Daoy (cell line): ENCODE data around the genes THY1 and TECTA.

DNA sequence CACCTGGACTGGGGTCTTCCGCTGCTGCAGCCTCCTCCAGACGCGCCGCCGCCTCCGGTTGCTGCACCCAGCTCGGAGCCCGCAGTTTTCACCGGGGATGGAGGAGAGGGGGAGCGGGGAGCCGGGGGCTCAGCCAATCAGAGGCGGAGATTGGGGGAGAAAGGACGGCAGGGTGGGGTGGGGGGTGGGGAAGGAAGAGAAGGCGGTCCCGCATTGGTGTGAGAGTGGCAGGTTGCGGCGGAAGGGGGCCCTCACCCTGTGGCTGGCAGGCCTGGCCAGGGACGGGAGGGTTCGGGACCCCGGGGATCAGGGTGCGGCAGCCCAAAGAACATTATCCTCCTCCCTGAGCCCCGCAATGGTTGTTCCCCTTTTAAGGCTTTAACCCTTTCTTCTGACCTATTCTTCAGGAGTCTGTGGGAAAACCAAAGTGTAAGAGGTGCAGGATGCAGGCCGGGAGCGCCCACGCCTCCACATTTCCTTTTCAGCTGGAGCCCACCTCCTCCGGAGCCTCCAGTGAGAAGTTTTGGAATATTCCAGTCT, at the start of gene THY1:
Gene THY1, minus strand, starts transcription at position 63 of the 540 bp plus-strand sequence.
- RAMPAGE, long total RNA: start-site peak on the minus strand centred at position 76 of the sequence, 35 bp wide, 2,146 and 505 reads in 2 replicates

DNA sequence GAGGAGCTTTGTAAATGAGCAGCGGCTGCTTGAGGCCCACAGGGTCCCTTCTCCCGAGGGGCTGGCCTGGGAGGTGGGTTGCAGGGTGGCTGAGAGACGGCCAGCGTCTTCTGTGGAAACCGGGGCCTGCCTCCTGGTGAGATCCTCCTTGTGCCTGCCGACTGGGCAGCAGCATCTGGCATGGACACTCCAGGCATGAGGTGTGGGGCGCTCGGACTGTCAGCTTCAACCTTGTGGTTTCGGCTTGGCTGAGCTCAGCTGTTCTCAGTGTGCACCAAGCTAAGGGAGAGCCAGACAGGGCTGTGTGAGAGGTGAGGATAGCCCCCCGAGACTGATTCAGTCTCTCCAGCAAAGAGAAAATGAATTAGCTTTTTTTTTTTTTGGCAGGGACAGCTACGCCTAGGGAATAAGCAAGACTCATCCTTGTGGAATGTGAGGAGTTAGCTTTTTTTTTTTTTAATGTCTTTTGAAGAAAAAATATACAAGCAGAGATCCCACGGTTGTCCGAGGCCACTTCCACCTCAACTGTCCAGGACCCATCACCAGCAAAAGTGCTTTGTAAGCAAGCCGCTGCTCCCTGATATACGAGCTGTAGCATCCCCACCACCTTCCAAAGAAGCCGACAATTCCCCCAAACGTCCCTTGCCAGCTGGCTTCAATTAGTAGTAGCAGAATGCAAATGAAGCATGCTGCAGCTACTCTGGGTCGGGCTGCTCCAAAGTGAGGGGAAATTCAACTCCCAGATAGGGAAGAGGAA, 9.6 kb upstream of the THY1 start:
- RAMPAGE, long total RNA: no peak

DNA sequence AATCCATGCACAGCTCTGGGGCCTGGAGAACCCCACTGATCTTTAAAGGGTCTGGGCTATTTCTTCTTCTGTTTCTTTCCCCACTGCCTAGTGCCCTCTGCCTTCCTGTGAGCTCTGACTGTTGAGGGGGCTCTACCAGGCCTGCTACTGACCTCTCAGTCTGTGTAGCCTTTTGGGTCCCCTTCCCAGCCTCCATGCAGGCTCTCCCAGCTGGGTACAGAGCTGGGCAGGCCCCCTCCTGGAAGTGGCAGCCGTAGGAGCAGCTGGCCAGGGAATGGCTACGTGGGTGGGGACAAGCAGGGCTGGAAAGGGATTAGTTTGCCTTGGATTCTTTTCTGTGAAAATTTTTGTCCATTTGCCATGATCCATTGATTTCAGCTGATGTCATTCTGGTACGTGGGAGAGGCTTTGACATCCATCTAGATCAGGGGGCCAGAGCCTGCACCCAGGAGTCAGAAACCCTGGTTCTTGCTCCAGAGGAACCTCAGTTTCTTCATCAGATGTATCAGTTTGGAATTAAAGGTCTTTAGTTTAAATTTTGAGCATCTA, 23.9 kb upstream of the NECTIN1 start:
- RAMPAGE, long total RNA: no peak

GRCh38 chr11:119845826-119846069, 116.7 kb upstream of the NECTIN1 start:
- RAMPAGE, long total RNA: no peak

DNA sequence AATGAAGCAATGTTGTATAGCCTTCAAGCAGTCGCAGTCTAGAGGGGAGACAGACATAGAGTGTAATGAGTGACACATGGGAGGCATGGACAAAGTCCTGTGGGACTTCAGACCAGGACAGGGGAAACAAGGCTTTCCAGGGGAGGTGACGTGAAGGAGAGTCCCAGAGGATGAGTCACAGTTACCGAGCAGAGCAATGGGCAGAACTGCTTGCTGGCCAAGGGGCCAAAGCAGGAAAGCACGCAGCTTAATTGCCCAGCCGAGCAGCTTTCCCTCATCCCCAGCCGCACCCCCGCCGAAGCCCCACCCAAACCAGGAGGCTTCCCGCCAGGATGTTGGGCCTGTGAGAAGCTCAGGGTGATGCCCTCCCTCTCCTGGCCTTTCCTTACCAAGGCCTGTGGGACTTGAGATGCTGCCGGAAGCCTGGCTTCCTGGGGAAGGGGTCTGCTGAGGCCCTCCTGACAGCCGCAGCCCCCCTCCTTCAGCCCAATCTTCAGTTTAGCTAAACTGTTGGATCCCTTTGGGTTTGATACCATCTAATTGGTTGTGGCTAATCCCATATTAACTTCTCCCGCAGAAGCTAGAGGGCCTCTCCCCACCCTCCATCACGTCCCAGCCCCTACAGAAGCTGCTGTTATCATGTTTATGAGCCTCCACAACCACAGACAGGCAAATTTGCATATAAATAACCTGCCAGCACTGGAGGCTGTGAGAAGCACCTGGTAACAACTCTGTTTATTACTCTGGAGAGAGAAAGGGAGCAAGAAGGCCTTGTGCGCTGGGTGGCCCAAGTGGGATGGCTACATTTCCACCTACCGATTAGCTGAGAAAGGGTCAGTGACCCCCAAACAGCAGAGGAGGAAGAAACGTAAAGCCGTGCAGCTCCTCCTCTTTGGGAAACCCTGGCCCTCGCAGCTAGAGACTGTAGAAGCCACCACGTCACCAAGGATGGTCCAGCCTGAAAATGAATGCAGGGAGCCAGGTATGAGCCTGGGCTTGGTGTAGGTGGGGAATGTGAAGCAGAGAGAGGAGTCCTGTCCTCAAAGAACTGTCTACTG, 80.0 kb downstream of the TRIM29 start:
- RAMPAGE, long total RNA: no peak

DNA sequence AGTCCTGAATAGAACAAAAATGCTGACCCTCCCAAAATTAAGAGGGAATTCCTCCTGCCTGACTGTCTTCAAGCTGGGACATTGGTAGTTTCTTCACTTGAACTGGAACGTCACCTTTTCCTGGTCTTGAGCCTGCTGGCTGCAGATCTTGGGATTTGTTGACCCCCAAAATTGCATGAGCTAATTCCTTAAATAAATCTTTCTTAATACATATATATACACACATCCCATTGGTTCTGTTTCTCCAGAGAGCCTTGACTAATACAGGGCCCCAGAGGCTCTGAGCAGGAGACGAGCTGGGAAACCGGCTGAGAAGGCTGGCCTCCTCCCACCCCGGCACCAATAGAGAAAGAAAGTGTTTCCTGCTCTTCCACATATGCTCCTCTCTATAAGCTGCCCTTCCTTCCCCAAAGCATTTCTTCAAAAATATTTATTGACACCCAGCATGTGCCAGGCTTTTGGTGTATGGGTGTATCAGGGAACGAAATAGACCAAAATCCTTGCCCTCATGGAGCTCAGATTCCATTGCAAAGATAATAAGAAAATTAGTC, 46.1 kb downstream of the TRIM29 start:
- RAMPAGE, long total RNA: no peak

GRCh38 chr11:120111379-120111716, 26.6 kb downstream of the TRIM29 start:
- RAMPAGE, long total RNA: no peak

DNA sequence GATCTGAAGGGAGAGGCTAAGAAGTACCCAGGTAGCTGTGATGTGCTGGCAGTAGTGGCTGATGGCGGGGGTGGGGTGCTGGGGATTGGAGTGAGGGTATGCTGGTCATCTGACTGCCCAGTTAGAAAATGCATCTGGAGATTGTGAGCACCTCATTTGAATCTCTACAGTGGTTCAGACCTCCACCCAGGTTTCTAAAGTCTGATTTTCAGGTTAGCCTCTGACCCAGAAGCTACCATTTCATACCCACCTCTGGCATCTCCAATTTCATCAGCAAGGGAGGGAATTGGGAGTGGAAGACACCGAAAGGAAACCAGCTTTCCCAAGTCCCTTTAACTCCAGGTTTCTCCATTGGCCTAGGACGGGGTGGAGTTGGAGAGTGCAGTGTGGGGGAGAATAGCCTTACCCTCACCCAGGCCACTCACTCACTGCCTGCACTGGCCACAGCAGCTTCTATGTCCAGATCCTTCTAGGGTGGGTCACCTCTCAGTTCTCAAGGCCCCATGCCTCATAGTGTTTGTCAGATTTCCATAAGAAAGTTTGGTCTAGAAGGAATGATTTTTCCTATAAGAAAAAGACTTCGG, 2.5 kb downstream of the OAF start:
- RAMPAGE, long total RNA: no peak

DNA sequence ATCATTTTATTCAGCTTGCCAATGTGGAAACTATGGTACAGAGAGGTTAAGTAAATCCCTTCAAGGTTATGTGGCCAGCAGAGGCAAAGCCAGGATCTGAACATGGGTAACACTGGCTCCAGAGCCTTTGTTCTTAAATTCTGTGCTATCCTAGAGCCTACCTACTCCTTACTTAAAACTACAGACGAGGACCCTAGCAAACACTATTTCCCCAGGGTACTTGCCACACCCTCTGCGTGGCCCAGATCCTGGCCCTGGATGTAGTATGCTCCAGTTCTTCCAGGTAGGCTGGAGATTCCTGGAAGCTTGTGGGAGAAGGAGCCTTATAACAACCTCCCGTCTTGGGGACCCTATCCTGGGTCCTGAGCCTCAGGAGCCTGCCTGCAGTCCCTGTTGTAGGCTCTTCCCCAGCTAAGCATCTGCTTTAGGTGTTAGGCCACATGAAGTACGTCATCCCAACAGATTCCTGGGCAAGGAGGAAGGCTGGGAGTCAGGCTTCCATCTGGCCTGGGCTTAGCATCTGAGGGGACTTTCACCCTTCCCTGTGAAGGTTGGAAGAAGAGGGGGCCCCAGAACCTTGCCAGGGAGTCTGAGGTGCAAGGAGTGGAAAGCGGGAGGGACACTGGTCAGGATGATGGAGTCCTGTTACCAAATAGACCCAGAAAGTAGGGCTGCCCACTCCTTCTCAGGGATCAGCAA, 10.9 kb downstream of the OAF start:
- RAMPAGE, long total RNA: no peak

GRCh38 chr11:120230433-120230753, 9.5 kb upstream of the POU2F3 start:
- RAMPAGE, long total RNA: no peak

GRCh38 chr11:120245480-120245960, 5.6 kb downstream of the POU2F3 start:
- RAMPAGE, long total RNA: no peak

GRCh38 chr11:120364958-120365285, 28.7 kb downstream of the ARHGEF12 start:
- RAMPAGE, long total RNA: no peak

GRCh38 chr11:120391358-120391702, 55.1 kb downstream of the ARHGEF12 start:
- RAMPAGE, long total RNA: no peak

DNA sequence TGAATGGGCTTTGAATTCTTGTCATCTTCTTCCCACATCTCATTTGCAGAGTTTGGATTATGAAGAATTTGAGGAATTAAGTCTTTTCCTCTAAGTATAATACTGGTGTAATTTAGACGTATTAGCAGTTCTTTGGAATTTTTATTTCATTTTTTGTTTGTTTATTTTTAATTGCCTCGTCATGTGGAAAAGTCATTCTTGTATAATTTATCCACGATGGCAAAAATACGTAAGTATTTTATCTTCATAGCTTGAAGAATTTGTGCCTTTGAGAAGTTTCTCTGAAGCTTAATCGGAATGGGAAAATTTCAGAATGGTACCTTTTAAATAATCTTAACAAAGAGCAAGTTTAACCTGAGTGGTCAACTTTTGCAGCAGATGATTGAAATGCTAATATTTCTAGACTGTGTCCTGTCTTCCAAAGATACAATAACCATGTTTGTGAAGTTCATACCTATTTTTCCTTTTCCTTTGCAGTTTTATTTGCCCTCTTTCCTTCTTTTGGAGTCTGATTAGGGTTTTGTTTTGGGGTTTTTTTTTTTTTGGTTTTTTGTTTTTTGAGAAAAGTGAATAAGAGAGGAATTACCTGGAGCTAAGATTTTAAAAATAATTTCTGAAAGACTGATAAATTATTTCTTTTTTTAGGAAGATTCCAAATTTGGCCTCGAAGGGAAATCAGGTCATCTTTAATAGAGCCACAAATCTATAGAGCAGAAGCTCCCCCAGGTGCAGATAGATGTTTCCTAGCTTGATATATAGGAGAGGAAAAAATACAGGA, 73.7 kb downstream of the ARHGEF12 start:
- RAMPAGE, long total RNA: no peak

DNA sequence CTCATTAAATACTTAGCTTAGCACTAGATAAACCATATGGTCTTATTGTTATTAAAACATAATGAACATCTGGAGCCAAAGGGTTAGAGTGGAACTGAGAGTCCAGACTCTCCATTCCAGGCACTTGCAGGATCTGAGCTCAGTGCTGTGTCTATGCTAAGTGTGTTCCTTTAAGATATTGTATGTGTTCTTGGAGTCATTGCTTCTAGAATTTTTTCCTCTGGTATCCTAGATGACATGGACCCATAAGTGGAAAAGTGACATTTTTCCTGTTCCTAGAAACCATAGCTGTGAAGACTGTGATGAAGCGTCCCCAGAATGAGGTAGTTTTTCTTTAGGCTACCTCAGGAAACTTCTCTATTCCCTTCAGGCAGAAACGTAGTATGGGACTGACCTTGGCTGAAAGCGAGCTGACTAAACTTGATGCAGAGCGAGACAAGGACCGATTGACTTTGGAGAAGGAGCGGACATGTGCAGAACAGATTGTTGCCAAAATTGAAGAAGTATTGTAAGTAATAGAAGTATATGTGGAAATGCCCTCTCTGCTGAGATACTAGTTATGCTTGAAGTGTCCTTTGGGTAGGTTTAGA, 64.9 kb upstream of the GRIK4 start:
- RAMPAGE, long total RNA: no peak

DNA sequence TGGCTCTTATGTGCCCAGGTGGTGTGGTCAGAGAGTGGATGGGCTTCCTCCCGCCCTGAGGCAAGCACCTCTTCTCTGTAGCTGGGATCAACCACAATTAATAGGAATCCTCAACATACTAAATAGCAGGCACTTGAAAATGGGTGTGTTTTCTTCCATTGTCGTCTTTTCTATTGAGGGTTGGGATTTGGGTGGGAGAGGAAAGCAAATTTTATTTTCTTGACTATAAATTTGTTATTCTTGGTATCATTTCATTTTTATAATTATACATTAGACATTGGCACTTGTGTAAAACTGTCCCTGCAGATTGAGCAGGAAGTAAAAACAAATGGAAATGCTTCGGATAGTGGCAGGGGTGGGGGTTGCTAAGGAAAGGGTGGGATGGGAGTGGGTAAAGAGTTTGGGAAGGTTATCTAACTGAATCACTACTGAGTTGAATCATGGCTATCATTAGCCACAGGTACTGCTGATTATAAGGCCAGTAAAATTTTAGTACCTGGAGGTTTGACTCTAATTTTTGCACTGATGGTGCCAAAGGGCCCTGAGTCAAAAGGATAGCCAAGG, 25.8 kb upstream of the GRIK4 start:
- RAMPAGE, long total RNA: no peak

DNA sequence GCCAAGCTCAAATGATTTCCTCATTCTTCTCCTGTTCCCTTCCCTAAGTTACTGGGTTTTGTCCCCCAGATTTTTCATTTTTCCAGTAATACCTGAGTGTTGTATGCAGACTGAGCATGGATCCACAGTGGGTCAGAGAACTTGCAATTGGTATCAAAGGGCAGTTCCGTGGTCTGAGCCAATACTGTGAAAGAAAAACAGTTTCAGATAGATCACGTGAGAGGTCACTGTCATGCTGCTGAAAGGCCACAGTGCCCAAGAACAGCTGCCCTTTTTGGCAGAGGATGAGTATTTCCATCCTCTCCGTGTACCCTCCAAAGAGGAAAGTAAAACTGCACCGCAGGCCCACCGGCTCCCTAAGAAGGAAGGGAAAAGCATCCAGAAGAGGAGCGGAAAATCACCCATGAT, 73.0 kb upstream of the TBCEL start:
- RAMPAGE, long total RNA: no peak

DNA sequence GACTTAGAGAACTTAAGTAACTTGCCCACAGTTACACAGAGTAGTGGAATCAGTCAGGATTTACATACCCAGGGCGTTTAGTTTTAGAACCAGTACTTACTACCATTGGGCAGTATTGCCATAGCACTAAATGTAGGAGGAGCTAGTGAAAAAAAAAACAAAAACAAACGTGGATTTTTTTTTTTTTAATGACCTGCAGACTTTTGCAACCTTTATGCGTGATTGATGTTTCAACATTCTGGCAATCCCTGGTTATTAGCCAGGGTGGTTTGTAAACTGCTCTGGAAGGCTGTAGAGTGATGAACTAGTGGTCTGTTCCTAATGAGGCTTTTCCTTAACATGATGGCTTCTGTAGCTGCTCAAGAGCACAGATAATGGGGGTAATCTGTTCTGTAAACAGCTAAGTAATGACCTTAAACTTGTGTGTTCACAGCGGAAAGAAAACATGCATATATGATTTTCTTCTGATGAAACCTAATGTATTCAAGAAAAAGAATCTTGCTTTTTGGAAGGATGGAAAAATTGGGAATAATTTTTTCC, 11.5 kb downstream of the TBCEL start:
- RAMPAGE, long total RNA: no peak

- RAMPAGE, long total RNA: no peak
These were observed 12.5 kb upstream of the TECTA start for GRCh38 chr11:121088194-121089296.

- RAMPAGE, long total RNA: no peak
These were observed at the start of gene TECTA for GRCh38 chr11:121101019-121101397. TECTA (plus strand) TSS chr11:121101243.